Panc1 (cell line): ENCODE measurements around the genes COA4, PGM2L1, KCNE3 and MAP6.

GRCh38 chr11:73876240-73877158, at the start of gene COA4:
Gene COA4 (minus strand): TSS chr11:73876846.
- RRBS, 2 experiments = no CpG with 5 or more reads among the region's 55 CpGs

DNA sequence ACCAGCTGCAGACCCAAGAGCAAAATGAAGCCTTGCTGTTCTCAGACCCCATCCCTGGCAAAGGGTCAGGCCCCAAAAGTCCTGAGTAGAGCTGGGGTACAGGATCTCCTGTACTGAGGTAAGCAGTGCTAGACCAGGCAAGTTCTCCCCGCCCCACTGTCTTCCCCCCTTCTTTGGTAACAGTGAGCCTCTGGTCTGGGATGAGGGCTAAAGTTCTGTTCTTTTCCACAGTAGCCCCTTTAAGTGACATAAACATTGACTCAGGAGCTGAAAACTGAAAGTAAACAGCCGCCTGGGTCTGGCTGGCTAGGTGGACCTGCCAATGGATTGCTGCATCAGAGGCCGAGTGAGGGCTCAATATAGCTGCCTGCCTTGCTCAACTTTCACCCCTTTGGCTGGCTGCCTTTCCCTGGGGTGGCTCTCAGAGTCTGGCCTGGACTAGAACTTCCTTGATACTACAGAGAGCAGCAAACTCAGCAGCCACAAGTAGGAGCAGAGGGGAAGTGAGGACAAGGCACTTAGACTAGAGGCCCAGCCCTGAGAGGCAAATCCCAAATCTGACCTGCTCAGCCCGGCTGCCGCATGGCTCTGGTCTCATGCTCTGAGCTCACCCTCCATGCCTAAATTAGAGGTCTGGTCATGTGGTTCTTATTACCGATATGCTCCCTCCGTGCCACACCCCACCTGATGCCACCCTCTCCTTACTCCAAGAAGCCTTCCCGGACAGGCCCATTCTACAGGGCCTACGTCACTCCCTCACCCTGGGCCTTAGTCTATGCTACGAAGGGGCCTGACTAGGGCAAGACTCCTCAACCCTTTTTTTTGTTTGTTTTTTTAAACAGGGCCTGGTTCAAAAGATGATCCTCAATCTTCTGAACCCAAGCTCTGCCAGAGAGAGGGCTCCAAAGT, 9.6 kb upstream of the UCP3 start:
- RRBS, 2 experiments = no CpG with 5 or more reads among the region's 10 CpGs

GRCh38 chr11:74020418-74021203, 11.7 kb upstream of the UCP3 start:
- RRBS, 2 experiments = no CpG with 5 or more reads among the region's 6 CpGs

DNA sequence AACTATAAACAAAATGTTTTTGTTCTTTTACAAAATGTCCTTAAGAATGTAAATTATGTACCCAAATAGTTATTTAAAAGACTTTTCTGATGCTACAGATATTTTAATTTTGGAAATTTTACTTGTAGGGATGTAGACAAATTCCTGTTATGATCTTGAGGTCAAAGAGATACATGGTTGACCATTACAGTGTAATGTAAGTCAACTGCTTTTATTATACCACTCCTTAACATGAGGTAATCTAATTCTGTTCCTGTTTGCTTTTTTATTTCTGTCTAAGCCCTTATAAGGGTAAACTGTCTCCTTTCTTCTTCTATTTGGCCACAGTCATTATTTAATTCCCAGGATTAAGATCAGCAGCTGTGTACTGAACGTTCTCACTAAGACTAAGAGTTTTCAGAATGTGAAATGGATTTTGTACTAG, 32.9 kb downstream of the C2CD3 start:
- RRBS, 2 experiments = no CpG with 5 or more reads among the region's 1 CpG

GRCh38 chr11:74398206-74399449, at the start of gene PGM2L1:
Gene PGM2L1 (minus strand): TSS chr11:74398433.
- RRBS, 2 experiments = 1 to 7% methylated on average over 11 of the region's 78 CpGs

- RRBS, 2 experiments = 34 to 37% methylated on average over 5 of the region's 41 CpGs
These were observed at the start of gene KCNE3 for GRCh38 chr11:74467391-74468546. Gene KCNE3 (minus strand): TSS chr11:74467549.

DNA sequence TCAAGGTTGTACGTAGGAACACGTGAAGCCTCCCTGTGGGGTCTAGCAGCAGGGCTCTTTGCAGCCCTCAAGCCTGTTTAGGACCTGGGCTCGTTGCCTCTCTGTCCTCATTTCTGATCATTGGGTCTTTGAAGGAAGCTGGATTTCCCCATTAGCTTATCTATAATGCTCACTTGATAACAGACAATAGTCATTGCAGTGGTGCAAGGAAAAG, 12.9 kb upstream of the POLD3 start:
- RRBS, 2 experiments = no CpG with 5 or more reads among the region's 3 CpGs

- RRBS, 2 experiments = no CpG with 5 or more reads among the region's 3 CpGs
These were observed 45.4 kb downstream of the CHRDL2 start for GRCh38 chr11:74685923-74686177.

DNA sequence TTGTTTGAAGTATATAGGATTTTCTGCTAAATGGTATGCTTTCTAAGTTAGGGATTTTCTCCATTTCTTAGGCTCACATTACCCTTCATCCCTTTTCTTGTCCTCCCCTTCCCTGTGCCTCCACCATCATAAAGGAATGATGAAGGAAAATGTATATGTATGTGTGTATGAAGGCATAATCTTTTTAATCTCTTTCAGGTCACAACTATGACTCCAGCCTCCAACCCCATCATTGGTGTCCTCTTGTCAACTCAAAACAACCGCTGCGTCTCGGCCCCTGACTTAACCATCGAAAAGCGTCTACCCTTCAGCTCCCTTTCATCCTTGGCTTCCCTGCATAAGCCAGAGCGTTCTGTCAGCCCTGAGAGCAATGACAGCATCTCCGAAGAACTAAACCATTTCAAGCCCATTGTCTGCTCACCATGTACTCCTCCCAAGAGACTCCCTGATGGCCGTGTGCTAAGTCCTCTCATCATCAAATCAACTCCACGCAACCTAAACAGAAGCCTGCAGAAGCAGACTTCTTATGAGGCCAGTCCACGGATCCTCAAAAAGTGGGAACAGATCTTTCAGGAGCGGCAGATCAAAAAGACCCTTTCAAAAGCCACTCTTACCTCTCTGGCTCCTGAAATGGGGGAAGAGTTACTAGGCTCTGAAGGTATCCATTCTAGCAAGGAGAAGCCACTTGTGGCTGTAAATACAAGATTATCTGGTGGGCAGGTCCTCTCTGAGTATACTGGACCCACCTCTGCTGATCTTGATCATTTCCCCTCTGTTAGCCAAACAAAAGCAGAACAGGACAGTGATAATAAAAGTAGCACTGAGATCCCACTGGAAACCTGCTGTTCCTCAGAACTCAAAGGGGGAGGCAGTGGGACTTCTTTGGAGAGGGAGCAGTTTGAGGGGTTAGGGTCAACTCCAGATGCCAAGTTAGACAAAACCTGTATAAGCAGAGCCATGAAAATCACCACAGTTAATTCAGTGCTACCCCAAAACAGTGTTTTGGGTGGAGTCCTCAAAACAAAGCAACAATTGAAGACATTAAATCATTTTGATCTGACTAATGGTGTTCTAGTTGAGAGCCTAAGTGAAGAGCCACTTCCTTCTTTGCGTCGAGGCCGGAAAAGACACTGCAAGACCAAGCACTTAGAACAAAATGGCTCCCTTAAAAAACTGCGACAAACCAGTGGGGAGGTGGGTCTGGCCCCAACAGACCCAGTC, 87.1 kb downstream of the RNF169 start:
- RRBS, 2 experiments = no CpG with 5 or more reads among the region's 15 CpGs

- RRBS, 2 experiments = no CpG with 5 or more reads among the region's 3 CpGs
These were observed 93.0 kb downstream of the RNF169 start for GRCh38 chr11:74841357-74842386.

- RRBS, 2 experiments = no CpG with 5 or more reads among the region's 10 CpGs
These were observed 7.8 kb upstream of the SLCO2B1 start for GRCh38 chr11:75143007-75143543.

- RRBS, 2 experiments = no CpG with 5 or more reads among the region's 3 CpGs
These were observed 37.7 kb downstream of the SLCO2B1 start for GRCh38 chr11:75188598-75189040.

GRCh38 chr11:75290067-75290857, 49.7 kb downstream of the TPBGL start:
- RRBS, 2 experiments = 89 to 92% methylated on average over 4 of the region's 20 CpGs

GRCh38 chr11:75313466-75313826, 38.0 kb downstream of the ARRB1 start:
- RRBS, 2 experiments = 67 to 85% methylated on average over 1 to 2 of the region's 5 CpGs

GRCh38 chr11:75329727-75330879, 21.4 kb downstream of the ARRB1 start:
- RRBS, 2 experiments = no CpG with 5 or more reads among the region's 6 CpGs

DNA sequence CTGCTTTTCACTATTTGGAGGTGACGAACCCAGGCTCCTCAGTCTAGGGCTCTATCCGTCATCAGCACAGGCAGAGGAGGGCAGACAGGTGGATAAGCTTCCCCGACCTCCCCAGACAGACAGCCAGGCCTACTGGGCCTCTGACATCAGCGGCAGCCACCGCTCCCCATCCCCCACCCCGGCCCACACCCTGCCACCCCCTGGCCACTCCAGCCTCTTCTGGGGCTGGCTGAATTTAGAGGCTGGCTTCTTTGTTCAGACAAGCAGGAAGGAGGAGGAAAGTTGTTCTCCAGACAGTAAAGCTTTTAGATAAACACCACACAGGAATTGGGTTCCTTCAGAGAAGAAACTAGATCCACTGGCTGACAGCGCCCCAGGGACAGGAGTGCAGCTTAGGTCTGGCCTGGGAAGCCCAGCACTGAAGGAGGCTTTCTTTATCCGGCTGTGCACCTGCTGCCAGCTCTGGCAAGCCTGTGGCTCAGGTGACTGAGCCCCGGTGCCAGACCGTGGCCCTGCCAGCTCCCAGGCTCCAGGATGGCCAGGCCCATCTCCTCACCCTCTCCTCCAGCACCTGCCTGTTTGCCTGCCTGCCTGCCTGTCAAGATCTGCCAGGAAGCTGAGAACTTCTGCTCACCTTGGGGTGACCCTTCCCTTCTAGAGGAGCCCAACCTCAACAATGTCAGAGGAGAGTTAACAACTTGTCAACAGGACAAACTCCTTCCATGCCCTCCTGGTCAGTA, 43.9 kb upstream of the KLHL35 start:
- RRBS, 2 experiments = 53 to 80% methylated on average over 2 of the region's 10 CpGs

GRCh38 chr11:75565986-75567079, 4.3 kb downstream of the SERPINH1 start:
- RRBS, 2 experiments = no CpG with 5 or more reads among the region's 69 CpGs

DNA sequence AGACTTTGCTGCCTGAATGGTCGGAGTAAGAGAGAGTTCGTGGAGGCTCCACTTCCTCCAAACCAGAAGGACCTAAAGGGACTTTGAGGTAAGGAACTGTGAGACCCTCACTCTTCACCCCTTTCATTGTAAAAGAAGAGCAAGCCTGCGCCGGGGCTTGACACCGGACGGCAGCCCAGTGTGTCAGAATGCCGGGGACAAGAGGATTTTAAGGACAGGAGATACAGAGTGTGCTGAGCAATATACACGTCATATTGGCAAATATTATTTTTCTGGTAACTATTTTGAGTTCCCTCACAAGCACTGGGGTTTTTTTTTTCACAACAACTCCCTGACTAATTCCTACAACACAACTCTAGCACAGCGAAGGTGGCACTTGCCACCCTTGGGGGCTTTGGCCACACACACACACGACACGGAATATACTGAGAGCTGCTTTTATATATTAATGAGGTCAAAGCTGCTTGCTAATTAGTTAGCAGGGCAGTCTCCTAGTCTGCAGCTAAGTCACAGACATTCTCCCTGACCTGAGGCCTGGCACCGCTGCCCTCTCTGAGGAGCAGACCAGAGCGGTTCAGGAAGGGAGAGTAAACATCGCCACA, 42.3 kb downstream of the SERPINH1 start:
- RRBS, 2 experiments = no CpG with 5 or more reads among the region's 14 CpGs

GRCh38 chr11:75668485-75669374, at the start of gene MAP6:
Gene MAP6 (minus strand): TSS chr11:75669038.
- RRBS, 2 experiments = 5 to 11% methylated on average over 15 to 23 of the region's 72 CpGs

DNA sequence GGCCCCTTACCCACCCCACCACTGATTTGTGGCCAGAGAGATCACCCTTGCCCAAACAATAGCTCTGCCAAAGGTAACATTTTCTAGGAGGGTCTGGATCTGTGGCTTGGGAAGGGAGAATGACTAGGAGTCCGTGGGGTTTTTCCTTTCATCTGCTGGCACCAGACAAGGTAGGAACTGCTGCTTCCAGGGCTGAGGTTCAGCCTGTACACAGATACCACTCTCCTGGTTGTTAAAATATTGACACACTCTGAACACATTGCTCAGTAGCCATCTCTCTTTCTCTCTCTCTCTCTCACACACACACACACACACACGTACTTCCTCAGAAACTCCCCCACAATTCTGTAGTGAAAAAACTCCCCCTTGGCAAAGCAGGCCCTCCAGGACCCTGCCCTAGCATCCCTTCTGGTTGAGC, 1.1 kb downstream of the MOGAT2 start:
- RRBS, 2 experiments = no CpG with 5 or more reads among the region's 2 CpGs